Hair follicular keratinocyte (primary cell): Measurements from ENCODE around the genes PNPLA1, ETV7 and SRSF3.

GRCh38 chr6:35922066-35922751 lies 1.3 kb upstream of the SRPK1 start:
- RAMPAGE, long total RNA = no peak

GRCh38 chr6:36085133-36085594 lies 45.1 kb upstream of the MAPK13 start:
- RAMPAGE, long total RNA = no peak

DNA sequence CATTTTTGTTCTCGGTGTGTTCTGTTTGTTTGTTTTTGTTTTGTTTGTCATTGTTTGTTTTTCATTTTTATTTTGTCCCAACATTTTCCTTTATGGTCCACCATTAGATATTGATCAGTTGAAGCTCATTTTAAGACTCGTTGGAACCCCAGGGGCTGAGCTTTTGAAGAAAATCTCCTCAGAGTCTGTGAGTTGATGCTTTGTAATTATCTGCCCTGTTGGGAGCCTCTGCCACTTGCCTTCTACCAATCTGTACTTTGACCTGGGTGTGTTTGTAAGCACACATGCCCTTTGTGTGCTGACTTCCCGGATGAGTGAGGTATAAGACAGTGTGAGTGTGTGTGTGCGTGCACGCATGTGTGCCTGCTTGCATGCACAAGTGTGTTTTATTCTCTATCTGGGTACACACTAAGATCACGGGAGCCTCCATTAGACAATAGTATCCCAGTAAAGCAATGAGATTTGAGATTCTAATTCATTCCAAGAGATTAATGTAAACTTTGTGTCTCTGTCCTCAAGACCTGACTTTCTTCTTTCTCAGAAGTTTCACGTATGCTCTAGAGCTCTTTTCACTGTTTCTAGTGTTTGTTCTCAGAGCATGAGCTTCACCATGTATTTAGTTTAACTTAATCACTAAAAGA lies 34.3 kb upstream of the MAPK13 start:
- RAMPAGE, long total RNA = no peak

- RAMPAGE, long total RNA = no peak
Observed at GRCh38 chr6:36120870-36121422, 9.4 kb upstream of the MAPK13 start.

GRCh38 chr6:36245114-36245370 lies 24.8 kb upstream of the PNPLA1 start:
- RAMPAGE, long total RNA = no peak

DNA sequence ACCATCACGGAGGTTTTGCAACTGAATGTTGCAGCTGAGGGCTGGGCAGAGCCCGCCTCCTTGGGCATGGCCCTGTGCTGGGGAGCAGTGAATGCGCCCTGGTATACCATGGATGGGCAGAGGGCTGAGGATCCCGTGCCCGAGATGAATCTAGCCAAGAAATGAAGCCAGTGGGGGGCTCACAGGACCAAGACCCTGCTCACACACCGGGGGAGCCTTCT lies at the start of gene PNPLA1:
Gene PNPLA1, plus strand, starts transcription at position 63 of the 221 bp plus-strand sequence.
- RAMPAGE, long total RNA = no peak

GRCh38 chr6:36333797-36334272 lies 2.9 kb downstream of the BNIP5 start:
- RAMPAGE, long total RNA = no peak

DNA sequence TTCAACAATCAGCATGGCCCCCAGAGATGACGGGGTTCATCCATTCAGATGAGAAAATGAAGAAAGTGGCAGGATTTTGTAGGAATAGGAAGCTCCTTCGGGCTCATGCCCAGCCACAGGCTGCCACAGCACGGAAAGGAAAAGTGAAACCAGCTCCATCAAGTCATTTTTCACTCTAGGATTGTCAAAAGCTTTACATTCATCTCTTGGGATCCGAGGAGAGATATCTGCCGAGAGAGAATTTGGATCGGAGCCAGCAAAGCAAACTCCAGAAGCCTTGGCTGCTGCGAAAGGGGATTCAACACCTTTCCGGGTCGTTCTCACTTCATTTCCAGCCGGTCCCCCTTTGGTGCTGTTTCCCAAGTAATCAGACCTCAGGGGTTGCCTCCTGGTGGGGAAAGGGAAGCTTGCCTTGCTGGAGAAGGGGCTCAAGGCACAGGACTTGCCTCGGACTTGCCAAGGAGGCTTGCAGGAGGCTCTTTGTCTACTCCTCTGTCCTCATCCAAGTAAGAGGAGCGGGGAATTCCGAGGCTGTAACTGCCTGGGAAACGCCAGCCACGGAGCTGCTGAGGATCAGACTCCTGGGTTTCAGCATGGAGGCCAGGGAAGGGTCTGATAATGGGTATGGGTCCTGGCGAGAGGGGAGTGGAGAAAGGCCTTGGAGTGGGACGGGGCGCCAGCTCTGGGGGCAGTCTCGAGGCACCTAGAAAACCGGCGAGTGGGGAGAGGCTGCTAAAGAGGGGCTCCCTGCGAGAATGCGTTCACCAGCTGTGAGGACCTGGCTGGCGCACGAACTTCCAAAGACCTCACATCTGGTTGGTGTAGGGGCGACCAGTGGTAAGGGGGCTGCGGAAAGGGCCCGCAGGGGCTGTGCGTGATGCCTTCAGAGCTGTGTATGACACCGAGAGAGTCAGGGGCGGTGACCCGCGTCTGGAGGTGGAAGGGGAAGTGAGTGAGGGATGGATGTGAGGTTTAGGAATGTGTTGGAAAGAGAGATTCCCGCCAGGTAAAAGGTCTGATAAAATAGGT lies 730 bp downstream of the ETV7 start:
- RAMPAGE, long total RNA = no peak

DNA sequence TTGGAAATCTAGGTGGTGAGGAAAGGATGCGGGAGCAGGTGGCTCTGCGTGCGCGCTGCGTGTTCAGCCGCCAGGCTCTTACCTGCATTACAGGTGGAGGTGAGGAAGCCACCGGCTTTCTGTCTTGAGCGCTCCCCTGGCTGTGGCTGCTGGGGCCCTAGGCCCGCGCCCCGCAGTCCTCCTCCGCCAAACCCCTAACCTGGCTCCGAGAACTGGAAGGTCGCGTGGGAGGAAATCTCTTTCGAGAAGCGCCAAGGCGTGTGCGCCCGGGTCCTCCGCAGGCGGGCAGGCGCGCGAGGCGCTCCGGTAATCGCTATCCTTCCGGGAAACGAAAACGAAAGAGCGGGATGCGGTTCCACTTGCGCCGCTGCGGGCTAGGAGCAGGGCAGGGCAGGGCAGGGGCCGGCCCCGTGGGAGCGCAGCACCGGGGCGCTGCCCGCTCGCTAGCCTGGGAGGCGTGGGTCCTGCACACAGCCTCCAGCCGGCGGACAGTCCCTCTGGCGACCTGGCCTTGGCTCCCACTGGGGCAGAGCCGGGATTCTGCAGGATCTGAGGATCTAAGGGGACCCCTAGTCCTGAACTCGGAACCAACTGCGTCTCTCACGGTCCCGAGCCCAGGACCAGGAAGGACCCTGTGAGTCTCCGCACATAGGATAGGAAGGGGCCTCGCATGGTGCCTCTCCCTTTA lies at the start of gene ETV7:
Gene ETV7, minus strand, starts transcription at position 216 of the 688 bp plus-strand sequence.
- RAMPAGE, long total RNA = no peak

DNA sequence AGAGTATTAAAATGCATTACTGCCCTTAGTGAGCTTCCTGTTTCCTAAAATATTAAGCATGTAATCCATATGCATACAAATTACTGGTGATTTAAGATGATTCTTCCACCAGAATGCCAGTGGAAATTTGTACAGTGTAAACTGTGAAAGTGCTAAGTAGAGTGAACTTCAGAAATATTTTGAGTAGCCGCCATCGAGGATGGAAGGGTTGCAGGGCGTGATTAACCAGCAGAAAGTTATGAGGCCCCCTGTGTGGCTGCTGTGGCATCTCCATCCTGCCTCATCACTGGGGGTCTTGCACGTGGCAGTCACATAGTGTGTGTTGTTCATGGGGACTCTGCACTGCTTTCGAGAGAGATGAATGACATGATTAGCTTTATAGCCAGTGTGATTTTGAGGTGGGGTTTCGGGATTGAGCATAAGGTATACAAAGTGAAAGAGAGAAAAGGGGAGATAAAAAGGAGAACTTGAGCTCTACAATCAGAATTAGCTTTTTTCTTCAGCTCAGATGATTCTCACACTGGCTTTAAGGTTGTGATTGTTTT lies 26.4 kb downstream of the KCTD20 start:
- RAMPAGE, long total RNA = no peak

DNA sequence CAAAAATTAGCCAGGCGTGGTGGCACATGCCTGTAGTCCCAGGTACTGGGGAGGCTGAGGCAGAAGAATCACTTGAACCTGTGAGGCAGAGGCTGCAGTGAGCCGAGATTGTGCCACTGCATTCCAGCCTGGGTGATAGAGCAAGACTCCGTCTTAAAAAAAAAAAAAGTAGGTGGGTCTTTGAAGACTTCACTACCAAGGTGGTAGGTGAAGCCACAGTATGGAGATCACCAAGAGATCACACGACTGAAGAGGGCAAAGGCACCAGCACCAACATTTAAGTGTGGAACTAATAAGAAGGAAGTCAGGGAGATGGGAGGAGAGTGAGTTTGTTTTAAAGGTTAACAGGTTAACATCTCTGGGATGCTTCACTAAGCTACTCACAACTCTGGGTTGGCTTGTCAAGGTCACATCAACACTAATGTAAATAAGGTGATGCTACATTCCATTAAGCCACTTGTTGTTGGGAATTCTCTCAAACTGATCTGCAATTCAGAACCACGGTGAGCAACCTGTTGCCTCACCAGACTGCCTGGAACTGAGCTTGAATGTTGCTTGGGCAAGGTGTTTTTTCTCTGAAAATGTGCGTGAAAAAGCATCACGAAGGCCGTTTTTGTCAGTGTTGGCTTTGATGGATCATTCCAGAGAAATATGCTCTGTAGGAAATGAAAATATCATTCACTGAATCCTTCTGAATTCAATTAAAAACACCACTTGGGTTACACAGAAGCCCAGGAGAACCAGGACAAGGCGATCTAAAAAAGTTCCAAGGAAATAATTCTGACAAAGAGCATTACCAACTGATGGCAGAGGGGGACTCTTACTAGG lies 48.7 kb downstream of the KCTD20 start:
- RAMPAGE, long total RNA = no peak

DNA sequence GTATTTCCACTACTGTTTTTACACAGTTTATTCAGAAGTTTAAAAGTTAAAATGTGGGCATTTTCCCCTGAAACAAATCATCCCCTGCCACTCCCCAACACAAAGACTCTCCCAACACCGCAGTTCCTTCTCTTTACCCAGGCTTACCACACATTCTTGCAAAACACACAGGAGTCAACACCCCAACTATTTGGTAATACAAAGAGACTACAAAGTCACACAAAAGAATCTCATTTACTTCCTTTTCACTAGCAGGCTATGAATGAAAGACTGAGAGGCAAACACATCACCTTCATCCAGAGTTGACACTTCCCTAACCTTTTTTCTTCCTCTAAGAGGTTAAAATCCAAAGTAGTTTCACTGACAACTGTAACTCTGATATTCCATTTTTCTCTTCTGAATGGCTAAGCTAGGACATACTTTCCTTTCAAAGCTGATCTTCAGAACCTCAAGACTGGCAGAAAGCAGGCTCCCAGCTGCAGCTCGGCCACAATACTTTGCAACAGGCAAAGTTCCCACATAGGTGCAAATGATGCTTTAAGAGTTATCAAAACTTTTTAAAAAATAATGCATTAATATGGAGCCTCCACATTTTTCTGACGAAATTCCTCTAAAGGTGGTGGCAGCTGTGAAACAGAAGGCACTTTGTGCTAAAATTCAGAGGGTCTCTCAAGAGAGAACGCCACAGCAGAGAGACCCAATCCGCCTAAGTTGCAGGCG lies 51.2 kb downstream of the KCTD20 start:
- RAMPAGE, long total RNA = no peak

DNA sequence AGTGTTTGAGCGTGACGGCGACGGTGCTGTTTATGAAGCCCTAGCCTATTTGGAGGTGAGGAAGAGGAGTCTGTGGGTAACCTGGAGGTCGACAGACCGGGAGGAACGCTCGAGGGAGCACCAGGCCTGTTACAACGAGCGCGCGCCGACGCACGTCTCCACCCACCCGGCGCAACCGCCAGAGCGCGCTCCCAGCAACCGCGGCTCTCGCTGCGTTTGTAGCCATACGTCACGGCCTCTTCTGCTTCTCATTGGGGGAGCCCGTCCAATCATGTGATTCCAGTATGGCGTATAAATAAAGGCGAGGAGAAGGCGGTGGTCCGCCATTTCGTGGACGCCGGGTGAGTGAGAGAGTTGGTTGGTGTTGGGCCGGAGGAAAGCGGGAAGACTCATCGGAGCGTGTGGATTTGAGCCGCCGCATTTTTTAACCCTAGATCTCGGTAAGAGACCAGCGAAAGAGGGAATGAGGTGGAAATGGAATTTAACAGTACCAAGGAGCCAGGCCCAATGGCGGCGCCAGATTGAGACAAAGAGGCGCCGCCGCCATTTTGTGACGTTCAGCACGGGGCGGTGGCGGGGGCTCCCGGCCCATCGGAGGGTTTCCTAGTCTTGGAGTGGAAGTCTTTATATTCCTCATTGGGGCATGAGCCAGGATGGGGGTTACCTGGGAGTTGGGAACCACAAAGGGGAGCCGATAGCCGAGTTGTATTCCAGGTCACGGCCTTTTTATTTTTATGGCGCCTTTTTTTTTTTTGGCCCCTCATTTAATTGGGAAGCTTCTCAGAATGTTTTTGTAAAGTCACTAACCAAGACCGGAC lies at the start of gene SRSF3:
Gene SRSF3, plus strand, starts transcription at position 321 of the 818 bp plus-strand sequence.
- RAMPAGE, long total RNA = start-site peak on the plus strand centred at position 321 of the sequence, 6 bp wide, 665 and 550 reads in 2 replicates

DNA sequence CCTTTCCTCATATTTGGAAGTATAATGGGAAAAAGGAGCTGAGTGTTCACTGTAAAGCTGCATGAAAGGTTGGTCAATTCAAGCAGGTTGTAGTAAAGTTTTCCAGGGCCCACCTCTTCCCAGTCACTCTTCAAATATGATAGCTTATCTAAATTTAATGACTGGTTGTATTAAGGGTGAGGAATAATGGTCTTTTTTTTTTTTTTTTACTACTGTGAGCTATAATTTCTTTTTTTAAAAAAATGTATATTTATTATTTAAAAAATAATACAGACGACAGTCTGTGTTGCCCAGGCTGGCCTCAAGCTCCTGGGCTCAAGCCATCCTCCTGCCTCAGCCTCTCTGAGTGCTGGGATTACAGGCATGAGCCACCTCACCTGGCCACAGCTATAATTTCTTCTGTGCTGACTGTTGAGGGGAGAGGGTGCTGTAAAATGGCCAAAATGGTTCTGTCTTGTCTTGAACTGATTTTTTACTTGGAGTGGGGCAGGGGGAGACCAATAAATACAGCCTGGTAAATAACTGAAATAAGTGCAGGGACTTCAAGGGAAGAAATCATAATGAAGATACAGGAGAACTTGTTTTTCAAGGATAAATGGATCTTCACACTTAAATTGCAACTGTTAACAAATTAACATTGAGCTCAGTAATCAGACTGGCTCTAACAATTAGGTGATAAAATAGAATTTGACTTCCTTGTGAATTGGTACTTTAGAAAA lies 3.6 kb downstream of the SRSF3 start:
- RAMPAGE, long total RNA = no peak

- RAMPAGE, long total RNA = no peak
Observed at GRCh38 chr6:36604965-36605161, 10.7 kb downstream of the SRSF3 start.

DNA sequence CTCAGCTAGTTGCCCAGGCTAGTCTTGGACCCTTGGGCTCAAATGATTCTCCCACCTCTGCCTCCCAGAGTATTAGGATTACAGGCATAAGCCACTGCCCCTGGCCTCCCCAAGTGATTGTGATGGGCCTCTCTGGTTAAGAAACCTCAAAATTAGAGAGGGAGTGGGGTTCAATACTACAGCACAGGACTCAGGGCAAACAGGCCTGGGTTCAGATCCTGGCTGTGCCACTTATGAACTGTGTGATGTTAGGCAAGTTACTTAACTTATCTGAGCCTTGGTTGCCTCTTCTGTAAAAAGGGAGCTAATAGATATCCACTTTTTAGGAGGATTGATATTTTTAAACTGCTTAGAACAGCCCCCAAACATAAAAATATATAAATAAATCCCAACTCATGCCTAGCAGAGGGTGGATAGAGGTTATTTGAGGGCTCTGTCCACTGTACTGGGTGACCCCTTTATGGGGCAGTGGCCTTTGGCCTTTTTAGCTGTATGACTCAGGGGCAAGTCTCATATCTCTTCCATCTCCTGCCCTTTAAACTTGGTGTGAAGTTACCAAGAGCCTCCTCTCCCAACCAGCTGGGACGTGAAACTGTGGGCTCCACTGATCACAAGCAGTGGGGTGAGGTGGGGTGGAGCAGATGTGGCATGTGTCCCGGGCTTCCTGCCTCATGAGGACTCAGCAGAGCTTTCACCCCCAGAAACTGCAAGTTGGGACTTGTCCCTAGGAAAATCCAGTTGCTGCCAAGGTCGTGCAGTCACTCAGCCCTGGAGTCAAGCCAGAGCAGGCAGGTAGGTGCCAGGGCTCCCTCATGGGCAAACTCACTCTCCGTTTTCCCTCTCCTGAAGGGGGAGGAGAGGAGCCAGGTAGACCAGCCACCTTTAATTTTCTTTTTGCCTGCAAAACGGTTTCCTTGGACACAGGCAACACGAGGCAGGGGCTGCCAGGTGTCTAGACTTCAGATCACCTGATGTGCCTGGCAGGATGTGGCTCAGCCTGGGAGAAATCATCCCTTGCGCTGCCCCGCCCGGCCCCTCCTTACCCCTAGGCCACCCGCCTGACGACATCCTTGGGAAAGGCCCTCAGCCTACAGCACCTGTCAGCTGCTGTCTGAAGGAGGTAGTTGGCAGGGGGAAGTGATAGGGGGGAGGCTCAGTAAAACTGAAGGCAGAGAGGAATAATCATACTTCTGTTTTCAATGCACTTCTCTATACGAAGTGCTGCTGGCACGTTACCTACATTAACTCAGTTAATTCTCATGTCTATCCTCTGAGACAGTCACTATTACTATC lies 3.9 kb downstream of the CDKN1A start:
- RAMPAGE, long total RNA = no peak

- RAMPAGE, long total RNA = no peak
Observed at GRCh38 chr6:36734925-36735630, 37.5 kb downstream of the RAB44 start.

- RAMPAGE, long total RNA = no peak
Observed at GRCh38 chr6:36820706-36821533, 18.3 kb downstream of the CPNE5 start.

- RAMPAGE, long total RNA = no peak
Observed at GRCh38 chr6:36944493-36944917, 10.0 kb upstream of the PI16 start.

DNA sequence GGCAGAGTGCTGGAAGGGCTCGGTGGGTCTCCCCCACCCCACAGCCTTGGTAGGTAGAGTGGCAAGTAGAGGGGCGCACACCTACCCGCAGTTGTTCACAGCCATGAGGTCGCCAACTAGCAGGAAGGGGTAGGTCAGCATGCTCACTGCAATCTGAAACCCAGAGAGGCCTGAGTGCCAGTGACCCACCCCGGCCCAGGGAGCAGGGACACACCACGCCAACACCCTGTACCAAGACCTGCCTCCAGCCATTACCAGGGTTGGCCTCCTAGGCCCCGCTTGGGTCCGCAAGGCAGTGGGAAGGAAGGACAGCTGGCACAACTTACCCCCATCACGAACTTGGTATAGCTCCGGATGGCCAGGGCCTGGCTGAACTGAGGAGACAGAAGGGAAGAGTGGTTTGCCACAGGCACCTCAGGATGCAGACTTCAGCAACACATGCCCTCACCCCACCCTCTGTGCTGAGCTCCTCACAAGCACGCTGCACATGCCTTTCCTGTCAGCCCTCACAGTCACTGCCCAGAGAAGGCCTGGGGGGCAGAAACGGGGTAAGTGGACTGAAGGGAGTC lies 15.6 kb downstream of the MTCH1 start:
- RAMPAGE, long total RNA = no peak